ENCODE measurements around a stretch of chr17.

DNA sequence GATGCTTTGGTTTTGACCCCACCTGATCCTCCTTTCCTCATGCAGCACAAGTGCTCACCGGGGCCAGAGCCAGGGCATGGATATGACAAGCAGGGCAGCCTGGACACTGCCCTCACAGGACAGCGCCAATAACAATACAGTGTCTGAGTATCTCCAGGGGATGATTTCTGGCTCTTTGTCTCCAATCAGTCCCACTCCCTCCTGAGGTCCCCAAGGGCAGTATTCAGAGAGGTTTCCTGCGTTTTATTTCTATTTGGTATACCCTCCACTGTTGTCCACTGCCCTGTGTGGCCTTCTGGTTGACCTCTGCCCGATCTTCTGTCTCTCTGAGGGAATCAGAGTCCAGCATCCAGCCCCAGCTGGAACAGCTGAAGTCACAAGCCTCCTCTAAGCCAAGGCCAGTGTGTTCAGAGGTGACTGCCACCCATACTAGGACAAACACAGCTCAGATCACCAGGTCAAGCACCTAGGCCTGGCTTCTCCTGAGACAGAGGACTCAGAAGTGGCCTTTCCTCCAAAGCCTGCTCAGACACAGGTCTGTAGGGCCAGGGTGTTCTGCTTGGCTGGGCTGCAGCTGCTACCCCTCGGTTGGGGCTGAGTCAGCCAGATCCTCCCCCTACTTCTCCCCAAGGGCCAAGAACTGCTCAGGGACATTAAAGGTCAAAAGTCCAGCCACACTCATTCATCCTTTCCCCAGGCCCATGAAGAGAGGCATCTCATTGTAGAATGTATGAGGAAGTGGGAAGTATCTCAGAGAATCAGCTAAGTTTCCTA, 7.8 kb downstream of the SLC46A1 start:
- RRBS = no CpG with 5 or more reads among the region's 5 CpGs

DNA sequence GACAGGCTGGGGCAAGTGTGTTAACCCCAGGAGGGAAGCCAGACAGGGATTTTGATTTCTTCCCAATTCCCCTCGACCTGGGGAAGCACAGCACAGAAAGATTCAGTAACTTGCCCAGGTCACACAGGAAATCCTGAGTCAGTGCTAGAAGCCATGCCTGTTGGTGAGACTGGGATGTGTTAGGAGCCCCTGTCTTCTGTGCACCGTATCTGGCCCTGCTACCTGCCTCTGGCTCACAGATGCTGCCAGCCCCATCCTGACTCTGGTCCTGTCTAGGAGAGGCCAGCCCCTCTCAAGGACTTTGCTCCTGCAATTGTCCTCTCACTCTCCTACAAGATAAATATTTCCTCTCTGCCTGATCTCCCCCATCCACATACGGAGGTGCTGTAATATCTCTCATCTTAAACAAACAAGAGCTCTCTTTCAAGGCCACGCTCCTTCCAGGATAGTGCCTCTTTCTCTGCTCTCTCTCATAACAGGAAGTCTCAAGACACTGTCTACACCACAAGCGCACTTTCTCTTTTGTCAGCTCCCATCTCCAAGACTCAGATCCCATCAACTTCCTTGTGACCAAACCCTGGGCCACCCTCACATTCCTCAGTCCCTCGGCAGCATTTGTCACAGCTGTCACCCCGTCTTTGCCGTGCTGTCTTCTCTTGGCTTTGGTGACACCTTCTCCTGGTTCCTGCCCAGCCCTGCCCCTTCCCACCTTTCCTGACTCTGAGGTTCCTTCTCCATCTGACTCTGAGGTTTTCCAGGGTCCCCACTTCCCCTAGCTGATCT, 1.8 kb downstream of the SLC13A2 start:
- RRBS = no CpG with 5 or more reads among the region's 8 CpGs

DNA sequence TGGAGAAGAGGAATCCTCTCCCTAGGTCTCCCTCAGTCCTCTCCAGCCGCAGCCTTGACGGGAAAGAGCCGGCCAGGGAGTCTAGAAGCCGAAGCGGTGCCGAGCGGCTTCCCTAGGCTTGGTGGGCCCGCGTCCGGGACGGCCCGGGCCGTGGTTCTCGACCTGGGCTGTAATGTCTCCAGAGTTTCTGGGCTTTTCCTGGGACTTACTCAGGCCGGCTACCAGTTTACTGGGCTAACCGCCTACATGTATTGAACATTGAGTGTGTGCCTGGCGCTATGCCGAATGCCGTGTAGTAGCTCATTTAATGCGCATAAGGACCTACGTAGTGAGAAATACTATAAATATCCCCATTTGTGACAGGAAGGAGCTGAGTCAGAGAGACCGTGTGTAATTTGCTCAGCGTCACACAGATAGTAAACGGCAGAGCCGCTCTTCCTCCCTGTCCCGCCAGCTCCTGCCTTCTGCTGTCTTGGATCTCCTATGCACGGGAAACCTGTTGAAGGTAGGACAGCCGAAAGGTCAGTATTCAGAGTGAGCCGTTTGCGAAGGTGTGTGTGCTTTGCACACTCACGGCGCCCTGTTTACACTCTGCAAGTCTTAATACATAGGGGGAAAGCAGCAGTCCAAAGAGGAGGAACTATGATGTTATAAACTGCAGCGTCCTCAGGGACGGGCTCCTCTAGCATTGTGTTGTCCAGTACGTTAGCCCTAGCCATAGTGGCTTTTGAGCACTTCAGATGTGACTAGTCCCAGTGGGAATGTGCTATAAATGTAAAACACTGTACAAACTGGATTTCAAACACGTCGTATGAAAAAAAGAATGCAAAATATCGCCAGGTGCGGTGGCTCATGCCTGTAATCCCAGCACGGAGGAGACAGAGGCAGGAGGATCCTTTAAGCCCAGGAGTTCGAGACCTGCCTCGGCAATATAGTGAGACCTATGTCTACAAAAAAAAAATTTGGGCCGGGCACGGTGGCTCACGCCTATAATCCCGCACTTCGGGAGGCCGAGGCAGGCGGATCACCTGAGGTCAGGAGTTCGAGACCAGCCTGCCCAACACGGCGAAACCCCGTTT, 849 bp upstream of the SPAG5 start:
- RRBS = 3% methylated on average over 12 of the region's 53 CpGs

DNA sequence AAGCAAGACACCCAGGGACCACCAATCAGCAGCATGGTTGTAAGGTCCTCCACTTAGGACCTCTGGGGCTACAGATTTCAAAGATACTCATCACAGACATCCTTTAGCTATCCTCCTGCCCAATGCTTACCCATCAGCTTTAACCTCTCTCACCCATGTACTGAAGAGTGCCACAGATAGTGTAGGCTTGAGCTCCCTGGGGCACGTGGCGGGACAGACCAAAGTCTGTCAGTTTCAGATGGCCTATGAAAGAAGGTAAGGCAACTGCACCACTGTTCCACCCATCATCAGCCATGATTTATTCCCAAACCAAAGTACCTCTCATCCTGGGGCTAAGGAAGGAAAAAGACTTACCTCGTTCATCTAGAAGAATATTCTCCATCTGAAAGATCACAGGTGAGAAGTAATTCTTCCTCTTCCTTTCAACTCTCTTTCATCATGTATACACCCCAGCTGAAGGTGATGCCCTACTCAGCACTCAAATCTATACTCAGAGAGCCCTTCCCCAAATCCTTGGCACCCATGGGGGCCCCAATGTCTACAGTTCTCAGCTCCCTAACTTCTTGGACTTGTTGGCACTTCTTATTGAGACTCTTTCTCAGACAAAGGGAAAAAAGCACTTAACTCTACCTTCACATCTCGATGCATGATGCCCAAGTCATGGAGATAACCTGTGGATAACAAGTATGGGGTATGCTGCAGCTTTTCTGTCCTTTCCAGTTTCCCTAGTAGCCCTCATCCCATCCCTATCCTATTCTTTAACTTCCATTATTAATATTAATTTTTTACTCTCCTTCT, 2.4 kb downstream of the RSKR start:
- RRBS = no CpG with 5 or more reads among the region's 4 CpGs

DNA sequence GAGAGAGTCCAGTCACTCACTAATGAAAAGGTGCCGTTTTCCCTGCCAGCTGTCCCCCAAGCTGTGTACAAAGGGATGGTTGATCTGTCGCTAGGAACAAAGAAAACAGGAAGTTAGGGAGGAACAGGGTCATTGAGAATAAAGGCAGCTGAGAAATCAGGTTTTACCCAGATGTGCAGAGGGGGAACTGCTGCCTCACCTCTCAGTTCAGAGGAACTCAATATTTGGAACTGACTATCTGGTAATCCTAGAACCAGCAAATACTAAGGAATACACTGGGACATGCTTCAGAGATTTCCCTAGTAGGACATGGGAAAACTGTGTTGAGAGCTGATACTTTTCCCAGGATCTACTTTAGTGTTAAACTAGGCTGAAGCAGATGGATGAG, 1.4 kb downstream of the RSKR start:
- RRBS = no CpG with 5 or more reads among the region's 2 CpGs

DNA sequence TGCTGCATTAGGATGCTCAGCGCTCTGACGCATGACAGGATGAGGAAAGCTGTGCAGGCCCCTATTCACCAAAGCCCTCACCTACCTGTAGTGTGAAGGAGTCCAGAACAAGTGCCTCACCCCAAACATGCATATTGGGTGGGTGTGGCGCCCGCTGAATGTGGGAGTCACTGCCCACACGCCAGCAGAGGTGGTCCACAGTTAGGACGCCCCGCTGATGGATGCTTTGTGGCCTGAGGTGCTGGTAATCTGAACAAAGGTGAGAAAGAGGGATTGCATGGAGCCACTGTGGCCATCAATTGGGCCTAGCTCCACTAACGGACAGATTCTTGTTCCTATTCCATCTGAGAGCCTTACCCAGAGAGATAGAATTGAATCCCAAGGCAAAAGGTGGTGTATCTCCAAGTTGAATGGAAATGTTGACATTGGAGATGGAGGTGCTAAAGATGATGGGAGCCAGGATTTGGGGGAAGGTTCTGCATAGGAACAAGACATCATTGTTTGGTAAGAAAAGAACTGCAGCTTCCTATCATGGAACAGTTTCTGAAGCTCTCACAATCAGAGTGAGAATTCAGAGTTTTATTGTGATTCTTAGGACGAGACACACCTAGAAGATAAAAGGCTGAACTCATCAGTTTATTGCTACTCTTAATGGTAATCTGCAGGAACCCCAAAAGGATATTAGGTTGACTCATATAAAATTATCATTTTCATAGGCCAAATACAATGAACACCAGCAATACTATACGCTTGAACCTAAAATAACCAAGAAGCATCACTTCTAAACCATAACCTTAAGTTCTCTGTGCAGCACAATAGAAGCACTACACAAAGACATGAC, 6.6 kb downstream of the BLTP2 start:
- RRBS = no CpG with 5 or more reads among the region's 10 CpGs

- RRBS = no CpG with 5 or more reads among the region's 7 CpGs
Measured at GRCh38 chr17:28655259-28655730, 6.4 kb downstream of the SDF2 start.

GRCh38 chr17:28662351-28662828, 385 bp downstream of the SUPT6H start:
- RRBS = no CpG with 5 or more reads among the region's 19 CpGs

DNA sequence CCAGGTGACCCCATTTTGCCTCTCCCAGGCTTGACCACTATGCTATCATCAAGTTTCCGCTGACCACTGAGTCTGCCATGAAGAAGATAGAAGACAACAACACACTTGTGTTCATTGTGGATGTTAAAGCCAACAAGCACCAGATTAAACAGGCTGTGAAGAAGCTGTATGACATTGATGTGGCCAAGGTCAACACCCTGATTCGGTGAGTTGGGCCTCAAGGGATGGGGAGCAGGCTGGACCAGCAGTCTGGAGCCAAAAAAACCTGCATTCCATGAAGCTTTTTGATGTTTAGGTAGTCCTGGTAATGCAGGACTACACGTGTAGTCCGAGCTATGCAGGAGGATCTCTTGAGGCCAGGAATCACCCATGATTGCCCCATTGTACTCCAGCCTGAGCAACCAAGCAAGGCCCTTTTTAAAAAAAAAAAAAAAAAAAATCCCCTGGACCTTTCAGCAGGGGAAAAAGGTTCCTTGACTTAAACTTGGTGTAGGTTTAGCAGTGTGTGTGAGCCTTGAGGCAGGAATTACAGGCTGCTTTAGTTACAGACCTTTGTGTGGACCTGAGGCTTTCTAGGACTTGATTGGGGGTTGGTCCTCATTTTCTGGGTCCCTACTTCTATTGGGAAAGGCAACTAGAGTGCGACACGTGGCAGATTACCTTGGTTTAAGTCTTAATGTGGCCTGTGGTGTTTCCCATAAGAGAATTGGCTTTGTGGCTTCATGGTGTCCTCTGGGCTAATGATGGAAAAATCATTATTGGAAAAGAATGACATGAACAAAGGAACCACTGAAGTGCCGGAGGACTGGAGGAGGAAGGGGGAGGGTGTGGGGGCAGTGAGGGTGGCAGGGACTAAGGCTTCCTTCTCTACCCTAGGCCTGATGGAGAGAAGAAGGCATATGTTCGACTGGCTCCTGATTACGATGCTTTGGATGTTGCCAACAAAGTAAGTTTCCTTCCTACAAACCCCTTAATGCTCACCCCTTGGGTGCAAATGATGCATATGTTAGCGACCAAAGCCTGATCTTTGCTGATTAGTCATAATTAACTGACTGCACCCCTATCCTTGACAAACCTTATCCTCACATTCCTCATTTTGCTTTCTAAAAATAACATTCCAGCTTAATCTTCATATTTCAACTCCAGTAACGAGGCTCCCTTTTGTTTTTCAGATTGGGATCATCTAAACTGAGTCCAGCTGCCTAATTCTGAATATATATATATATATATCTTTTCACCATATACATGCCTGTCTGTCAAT, 2.9 kb downstream of the TLCD1 start:
- RRBS = no CpG with 5 or more reads among the region's 11 CpGs

DNA sequence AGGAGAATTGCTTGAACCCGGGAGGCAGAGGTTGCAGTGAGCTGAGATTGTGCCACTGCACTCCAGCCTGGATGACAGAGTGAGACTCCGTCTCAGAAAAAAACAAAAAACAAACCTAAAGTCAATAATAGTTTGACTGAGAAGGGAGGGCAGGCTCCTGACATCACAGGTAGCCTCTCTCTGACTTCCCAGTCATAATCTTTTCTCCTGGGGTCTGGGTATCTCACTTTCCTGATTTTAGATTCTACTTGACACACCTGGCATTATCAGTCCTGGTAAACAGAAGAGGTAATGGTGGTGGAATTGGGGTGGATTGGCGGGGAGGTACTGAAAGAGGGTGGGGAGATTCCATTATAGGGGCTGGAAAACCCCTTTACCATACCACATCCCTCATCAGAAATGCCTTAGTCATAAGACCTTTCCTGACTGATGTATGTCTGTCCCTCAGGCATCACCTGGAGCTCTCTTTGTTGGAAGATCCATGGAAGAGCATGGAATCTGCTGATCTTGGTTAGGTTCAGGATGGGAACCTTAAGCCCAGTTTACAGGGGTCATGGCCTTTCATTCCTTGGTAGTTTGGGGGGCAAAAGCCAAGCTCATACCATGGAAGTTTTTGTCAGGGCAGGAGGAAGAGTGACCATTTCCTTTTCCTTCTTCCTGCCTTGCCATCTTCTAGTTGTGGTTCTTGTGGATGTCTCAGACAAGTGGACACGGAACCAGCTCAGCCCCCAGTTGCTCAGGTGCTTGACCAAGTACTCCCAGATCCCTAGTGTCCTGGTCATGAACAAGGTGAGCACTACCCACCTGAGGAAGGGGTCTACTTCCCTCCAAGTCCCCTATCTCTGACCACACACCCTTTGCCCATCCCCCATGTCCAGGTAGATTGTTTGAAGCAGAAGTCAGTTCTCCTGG, 3.1 kb downstream of the ERAL1 start:
- RRBS = no CpG with 5 or more reads among the region's 4 CpGs

DNA sequence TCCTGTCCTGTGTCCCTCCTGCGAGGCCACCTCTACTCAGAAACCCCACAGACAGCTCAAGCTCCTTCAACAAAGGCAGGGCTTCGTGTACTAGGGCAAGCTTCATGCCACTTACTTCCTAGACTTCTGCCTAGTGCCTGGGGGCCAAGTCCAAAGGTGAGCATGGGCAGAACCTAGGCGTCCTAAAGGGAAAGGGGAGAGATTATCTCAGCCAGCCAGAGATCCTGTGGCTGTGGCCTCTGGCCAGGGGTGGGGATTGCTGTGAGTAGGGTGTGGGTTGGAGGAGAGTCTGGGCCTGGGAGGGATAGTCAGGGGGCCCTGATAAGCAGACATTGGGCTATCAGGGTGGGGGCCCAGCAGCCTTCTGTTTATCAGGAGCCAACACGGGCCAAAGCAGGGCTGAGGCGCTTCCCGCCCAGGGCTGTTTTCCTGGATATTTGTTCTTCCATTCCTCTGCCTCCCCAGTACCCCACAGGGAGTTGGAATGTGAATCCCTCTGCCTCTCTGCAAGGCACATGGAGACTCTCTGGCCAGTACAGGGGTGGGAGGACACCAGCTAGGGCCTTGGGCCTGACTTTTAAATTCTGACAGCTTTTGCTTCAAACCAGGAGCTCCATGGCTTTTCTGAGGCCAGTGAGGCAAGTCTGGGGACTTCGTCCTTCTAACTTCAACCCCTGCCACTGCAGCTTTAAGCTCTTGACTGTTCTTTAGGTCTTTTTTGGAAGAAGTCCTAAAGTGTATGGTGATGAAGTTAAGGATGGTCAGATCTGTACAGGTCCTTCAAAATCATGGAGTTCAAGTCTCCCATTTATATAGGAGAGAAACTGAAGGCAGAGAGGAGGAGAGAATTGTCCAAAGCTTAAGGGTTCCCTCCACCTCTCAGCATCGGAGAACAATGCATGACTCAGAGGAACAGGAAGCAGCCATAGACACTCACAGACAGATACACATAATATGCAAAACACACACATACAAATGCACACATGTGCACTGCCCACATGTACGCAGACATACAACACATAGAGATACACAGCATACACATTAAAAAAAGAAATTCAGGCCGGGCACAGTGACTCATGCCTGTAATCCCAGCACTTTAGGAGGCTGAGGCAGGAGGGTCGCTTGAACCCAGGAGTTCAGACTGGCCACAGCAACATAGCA, 10.7 kb downstream of the ERAL1 start:
- RRBS = no CpG with 5 or more reads among the region's 11 CpGs

DNA sequence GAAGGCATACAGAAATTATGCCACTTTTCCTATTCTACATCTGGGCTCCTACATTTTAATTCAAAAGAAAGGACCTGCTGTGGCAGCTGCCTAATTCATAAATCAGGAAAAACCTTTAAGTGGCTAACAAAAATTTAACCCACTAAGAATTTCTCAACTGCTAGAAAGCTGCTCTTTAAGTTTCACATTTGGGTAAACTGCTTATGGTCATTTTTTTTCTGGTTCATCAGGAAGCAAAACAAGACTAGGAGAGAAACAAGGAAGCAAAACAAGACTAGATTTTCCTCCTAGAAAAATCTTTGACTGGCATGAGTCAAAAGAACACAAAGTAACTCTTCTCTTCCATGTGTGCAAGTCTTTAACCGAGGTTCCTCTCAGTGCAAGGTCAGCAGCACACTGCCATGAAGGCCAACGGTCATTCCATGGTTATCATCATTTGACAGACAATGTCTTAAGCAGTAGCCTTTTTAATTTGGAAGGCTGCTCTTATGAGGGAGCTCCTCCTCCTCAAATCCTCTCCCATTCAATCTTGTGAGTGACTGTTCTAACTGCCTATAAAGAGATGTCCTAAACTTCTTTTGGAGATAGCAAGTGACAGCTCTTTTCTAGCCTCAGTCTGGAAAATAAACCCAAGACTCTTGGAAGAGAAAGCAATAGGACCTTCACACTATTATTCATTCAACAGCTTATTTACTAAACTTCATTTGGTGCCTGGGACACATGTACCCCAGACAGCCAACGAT, 15.4 kb upstream of the DHRS13 start:
- RRBS = no CpG with 5 or more reads among the region's 3 CpGs

- RRBS = no CpG with 5 or more reads among the region's 4 CpGs
Measured at GRCh38 chr17:28925892-28926649, 23.2 kb upstream of the DHRS13 start.

DNA sequence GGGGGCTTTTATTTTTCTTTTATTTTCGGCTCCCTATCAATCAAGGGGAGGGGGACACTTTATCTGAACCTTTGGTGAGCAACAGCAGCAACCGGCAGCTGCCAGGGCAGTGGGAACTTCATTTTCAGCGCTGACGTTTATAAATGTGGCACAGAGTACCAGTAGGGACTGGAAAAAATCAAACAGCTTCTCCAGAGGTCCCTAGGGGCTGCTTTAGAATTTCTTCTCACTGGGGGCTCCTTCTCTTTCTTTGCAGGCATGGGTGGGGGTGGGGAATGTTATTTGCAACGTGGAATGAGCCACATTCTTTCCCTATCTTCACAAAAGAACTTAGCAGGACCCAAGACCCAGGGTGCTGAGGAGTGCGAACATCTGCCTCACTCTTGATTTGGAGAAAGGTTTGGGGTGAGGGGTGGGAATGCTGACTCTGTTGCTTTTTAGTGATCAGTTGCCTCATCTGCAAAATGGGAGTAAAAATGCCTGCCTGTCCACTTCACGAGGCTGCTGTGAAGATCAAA, 10.9 kb upstream of the PIPOX start:
- RRBS = no CpG with 5 or more reads among the region's 7 CpGs

- RRBS = no CpG with 5 or more reads among the region's 5 CpGs
Measured at GRCh38 chr17:29139834-29140264, 40.3 kb downstream of the MYO18A start.

DNA sequence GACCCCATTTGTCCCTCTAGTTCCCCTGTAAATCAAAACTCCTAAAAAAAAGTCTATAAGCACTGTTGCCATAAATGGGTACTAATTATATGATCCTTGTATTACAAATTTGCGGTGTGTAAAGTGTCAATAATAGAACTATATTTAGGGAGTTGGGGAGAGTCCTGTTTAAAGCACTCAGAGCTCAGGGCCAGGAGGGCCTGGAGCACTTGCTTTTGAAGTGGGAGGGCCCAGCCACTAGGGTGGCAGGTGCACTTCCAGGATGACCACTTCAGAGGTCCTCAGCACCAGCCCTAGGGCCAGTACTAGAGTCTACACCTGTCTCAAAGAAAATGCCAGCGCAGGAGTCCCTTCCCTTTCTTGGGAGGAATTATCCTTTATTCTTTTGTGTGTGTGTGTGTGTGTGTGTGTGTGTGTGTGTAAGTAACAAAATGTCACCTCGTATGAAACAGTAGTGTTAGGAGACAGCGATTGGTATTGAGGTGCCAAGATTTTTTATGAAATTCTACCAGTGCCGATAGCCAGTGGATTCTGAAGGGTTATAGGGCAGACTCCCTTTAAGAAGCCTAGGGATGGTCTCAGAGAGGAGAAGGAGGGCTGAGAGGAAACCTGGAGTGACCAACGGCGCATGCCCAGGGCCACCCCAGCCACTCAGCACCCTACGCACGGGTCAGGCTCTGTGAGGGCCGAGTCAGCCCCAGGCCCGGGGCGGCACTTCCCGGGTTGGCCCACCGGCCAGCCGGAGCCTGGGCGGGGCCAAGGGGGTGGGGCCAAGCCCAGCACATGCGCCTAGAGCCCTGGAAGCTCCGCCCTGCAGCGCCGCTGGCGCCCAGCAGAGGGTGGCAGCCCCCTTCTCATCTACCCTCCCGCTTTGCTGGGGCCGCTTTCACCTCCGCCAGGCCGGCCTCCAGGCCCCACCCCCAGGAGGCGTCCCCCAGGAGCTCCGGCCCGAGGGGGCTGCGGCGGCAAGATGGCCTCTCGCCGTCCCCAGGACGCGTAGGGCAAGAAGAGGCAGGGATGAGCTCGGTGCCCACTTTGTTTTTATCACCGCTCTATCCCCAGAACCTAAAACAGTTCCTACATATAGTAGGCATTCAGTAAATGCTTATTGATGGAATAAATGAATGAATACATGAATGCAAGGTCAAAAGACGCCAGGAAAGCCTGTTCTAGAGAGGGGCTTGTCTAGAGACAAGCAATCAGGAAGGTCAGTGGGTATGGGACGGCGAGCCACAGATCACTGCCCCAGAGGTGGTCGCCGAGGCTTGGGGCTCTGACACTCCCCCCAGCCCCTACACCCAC, 31.6 kb downstream of the MYO18A start:
- RRBS = 0% methylated on average over 2 of the region's 41 CpGs

DNA sequence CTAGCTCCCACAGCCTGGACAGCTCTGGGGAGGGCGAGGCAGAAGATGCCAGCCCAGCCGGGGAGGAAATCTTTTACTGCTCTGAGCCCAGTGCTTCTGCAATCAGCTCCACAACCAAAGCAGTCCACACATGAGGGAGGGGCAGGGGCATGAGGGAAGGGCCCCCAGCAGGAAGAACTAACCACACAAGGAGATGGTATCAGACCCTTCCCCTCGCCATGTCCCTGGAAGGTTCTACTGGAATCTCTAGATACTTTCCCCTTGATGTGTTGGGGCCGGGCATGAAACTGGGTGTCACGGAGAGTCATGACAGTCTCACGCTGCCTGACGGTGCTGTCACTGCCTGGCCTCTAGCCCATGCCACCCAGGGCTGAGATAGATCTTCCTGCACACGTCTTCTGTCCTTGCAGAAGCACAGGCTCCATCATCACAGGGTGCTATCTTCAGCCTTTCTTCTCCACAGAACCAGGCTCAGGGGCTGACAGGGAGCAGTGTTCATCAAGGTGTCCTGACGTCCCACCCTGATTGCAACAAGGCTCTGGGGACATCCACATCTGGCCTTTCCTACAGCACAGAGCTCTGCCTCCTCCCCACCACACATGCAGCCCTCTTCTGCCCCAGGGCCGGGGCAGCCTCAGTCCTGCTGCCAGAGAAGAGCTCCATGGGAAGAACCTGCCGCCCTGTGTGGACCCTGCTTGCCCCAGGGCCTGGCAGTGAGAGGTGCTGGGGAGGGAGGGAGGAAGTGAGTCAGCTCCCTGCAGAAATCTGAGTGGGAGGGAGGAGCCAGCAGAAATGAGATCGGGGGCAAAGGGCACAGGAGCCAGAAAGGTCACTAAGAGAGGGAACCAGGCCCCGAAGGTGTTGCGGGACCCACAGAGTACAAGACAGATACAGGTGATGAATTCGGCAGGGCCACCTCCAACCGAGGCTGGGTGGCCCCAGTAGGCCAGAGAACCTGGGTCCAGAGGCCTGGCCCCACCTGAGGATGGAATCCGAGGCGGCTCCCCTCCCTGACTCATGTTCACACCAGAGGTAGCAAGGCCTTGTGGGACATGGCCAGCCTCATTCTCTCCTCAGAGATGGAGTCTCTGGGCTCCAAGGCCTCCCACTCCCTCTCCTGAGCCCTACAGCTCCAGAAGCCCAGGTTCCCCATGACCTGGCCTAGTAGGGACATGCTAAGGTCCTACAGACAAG, 25.1 kb downstream of the MYO18A start:
- RRBS = no CpG with 5 or more reads among the region's 18 CpGs

- RRBS = no CpG with 5 or more reads among the region's 15 CpGs
Measured at GRCh38 chr17:29204447-29204805, 24.2 kb upstream of the MYO18A start.

- RRBS = no CpG with 5 or more reads among the region's 1 CpG
Measured at GRCh38 chr17:29277271-29277603, 16.7 kb downstream of the NUFIP2 start.

DNA sequence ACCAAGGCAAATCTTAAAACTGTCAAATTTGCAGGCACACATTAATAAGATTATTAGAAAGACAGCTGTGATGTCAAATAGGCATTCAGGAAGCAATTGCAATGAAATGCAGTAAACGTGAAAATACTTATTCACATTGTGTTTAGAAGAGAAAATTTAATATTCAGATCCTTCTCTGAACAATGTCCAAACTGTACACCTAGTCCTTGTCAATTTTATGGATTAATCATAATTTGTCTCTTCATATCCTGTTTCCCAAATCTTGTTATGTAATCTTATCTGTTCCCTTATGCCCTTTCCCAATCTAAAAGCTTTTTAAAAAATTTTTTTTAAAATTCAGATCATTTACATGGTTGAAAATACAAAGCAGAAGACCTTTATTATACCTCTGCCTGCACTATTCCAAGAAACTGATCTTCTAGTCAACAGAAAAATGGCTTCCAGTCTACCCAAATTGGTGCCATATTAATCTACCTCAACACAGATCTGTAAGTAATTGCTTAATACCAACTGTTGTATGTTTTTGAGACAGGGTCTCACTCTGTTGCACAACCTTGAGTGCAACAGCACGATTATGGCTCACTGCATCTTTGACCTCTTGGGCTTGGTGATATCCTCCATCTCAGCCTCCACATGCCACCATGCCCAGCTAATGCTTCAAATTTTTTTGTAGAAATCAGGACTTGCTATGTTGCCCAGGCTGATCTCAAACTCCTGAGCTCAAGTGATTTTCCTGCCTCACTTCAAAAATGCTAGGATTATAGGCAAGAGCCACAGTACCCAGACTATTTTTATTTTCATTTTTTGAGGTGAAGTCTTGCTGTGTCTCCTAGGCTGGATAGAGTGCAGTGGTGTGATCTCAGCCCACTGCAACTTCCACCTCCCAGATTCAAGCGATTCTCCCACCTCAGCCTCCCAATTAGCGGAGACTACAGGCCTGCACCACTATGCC, 14.6 kb downstream of the NUFIP2 start:
- RRBS = no CpG with 5 or more reads among the region's 4 CpGs